Cardiac septum (tissue), 1 donor: Measurements from ENCODE around the genes MCTS1, XIAP and TEX13C.

- PRO-cap: no peak
Observed at GRCh38 chrX:118565882-118566853, 70.6 kb downstream of the DOCK11 start.

GRCh38 chrX:118740945-118741394 lies 13.6 kb downstream of the IL13RA1 start:
- PRO-cap: no peak

- PRO-cap: unidirectional peak, plus-strand start at chrX:118839562
Observed at GRCh38 chrX:118839274-118839804, 15.7 kb downstream of the ZCCHC12 start.

- PRO-cap: no peak
Observed at GRCh38 chrX:119027579-119028047, 45.2 kb upstream of the CT47C1 start.

- PRO-cap: no peak
Observed at GRCh38 chrX:119239326-119239525, 3.1 kb downstream of the PGRMC1 start.

GRCh38 chrX:119433463-119434506 lies 34.5 kb upstream of the SLC25A5 start:
- PRO-cap: no peak

- PRO-cap: no peak
Observed at GRCh38 chrX:119450961-119451638, 17.1 kb upstream of the SLC25A5 start.

DNA sequence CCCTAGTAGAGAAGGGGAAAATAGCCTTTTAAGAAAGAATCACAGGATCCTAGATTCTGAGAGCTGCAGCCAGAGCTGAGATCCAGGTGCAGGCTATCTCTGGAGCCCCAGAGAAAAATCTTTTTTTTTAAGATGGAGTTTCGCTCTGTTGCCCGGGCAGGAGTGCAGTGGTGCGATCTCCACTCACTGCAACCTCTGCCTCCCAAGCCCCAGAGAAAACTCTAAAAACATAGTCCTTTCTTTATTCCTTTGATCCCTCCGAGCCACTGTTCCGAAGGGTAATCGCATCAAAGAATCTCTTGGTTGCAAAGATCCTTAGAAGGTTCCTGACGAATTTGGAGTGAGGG lies 38.4 kb downstream of the SEPTIN6 start:
- PRO-cap: no peak

DNA sequence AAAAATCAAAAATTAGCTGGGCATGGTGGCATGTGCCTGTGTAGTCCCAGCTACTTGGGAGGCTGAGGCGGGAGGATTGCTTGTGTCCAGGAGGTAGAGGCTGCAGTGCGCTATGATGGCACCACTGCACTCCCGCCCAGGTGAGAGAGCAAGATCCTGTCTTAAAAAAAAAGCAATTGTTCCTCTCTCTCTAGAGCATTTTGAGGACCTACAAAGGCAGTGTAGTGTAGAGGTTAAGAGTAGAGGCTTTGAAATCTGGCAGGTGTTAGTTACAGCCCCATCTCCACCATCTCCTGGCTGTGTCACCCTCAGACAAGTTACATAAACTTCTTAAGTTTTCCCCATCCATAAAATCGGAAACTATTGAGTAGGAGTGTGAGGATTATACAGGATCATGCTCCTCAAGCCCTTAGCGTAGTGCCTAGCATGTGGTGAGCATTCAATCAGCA lies 16.3 kb downstream of the SEPTIN6 start:
- PRO-cap: no peak

- PRO-cap: no peak
Observed at GRCh38 chrX:119758653-119759099, 288 bp downstream of the SOWAHD start.

DNA sequence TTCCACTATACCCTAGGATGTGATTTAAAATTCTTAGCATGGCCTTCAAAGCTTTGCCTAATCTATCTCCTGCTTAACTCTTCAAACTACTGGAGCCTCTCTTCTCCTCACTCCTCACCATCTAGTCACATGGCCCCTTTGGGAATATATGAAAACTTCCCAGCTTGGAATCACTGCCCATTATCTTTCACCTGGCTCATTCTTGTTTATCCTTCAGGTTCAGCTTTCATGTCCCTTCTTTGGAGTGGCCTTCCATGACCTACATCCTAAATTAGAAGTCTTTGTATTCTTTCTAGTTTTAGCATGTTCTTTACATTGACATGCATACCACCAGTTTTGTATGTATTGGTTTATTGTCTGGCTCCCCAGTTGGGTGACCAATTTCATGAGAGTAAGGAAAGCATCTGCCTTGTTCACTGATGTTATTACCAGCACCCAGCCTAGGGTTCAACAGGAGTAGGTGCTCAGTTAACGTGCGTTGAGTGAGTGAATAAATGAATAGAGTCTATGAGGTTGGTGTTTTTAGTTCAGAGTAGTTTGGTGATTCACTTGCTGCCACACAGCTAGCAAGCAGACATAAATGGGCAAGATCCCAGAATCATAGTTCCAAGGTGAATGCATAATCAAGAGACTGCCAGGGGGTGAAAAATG lies 41.4 kb downstream of the RHOXF2 start:
- PRO-cap: no peak

DNA sequence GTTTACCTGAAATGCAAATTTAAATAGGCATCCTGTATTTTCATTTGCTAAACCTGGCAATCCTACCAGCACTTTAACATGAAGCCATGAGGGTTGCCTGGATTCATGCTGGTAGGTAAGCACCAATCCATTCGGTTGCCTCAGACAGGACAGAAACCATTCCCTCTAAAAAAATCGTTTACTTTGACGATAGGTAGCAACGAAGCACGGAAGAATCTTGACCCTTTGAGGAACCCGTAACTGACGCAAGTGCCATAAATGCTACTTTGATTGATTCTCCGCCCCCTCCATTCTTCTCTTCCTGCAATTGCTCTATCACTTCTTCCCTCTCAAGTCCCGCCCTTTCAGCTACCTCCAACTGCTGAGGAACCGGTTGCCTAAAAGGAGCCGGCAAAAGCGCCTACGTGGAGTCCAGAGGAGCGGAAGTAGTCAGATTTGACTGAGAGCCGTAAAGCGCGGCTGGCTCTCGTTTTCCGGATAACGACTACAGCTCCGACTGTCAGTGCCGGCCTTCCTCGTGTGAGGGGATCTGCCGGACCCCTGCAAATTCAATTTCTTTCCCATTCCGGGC lies at the start of gene MCTS1:
MCTS1 (plus strand) TSS at position 469 of the 571 bp plus-strand sequence.
- PRO-cap: bidirectional peak, plus-strand start at position 432 of the sequence, minus-strand start at position 353 of the sequence

GRCh38 chrX:120660629-120660894 lies 30.7 kb upstream of the C1GALT1C1 start:
- PRO-cap: unidirectional peak, minus-strand start at chrX:120660788

GRCh38 chrX:123859406-123860546 lies at the start of gene XIAP:
Gene XIAP, plus strand, starts transcription at chrX:123860053.
- PRO-cap: bidirectional peak, plus-strand start at chrX:123859717, minus-strand start at chrX:123859636; bidirectional peak, plus-strand start at chrX:123860010, minus-strand start at chrX:123859907; bidirectional peak, plus-strand start at chrX:123860485, minus-strand start at chrX:123860332

GRCh38 chrX:123994972-123995321 lies 33.4 kb downstream of the STAG2 start:
- PRO-cap: no peak

- PRO-cap: no peak
Observed at GRCh38 chrX:124050812-124051708, 89.6 kb downstream of the STAG2 start.

GRCh38 chrX:124626094-124626380 lies 279.7 kb downstream of the SH2D1A start:
- PRO-cap: no peak

DNA sequence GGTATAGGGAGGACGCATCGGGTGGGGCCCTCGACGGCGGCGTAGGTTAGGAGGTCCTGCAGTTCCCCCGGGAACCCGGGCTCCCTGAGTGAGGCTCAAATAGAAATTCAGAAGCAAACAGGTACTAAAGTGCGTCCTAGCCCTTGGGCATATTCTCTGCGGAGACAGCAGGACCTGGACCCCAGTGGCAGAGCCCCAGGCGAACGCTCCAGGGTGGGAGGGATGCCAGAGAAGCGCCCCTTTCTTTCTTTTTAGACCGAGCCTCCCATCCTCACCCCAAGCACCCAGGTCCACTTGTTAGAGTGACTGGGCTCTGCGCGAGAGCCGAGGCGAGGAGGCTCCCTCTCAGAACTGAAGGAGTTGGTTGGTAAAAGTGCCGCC lies 116.6 kb upstream of the TEX13C start:
- PRO-cap: no peak

DNA sequence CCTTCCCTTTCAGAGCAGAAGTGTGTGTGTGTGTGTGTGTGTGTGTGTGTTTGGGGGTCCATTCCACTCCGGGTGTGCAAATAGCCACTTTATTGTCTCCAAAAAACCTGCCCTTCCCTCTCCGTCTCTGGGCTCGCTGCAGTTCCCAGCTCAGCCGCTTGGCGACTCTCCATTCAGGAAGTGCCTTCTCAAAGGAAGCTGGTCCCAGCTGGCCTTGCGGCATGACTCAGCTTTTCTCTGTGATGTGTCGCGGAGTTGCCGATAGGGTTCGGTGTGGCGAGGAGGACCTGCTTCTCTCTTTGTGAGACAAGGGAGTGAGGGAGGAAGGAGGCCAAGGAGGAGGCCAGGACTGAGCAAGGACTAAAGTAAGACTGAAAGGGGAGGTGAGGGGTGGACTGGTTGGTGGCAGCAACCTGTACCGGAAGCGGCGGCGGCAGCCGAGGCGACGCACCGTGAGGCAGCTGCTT lies at the start of gene TEX13C:
TEX13C (plus strand) TSS at position 237 of the 467 bp plus-strand sequence.
- PRO-cap: no peak

DNA sequence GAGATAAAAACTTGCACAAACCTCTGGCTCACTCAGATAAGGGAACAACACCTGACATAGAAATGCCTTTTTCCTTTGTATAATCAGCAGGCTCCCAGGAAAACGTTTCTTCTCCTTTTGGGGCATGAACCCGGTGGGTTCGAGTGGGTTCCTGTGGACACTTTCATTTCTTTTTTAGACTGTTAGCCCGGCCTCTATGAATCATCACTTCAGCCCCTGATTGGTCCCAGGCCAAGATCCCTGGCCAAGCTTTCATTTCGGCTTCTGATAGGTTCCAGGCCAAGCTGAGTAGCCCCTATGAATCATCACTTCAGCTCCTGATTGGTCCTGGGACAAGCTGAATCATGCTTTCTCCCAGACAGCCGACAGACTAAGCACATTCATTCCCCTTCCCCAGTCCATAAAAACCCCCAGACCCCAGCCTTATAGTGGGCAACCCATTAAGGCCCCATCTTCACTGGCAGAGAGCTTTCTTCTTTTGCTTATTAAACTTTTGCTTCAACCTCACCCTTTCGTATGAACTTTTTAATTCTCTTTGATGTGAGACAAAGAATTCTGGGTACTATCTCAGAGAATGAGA lies 407.9 kb downstream of the DCAF12L2 start:
- PRO-cap: bidirectional peak, plus-strand start at position 347 of the sequence, minus-strand start at position 170 of the sequence